Measurements from ENCODE around the genes FAM131A and EHHADH.

- RRBS = no CpG with 5 or more reads among the region's 23 CpGs
Measured at GRCh38 chr3:184183250-184184408, 2.4 kb upstream of the ABCF3 start.

DNA sequence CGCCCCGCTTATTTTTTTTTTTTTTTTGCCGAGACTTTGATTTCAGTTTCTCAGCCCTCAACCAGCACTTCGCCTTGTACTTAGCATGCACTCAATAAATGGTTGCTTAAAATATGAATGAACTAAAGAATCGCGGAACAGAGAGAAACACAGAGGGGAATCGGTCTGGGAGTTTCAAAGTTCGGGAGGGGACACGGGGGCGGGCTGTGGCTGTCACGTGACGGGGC lies 245 bp upstream of the EIF4G1 start:
- RRBS = no CpG with 5 or more reads among the region's 12 CpGs

GRCh38 chr3:184315891-184316240 lies 1.5 kb downstream of the EIF4G1 start:
- RRBS = no CpG with 5 or more reads among the region's 12 CpGs

DNA sequence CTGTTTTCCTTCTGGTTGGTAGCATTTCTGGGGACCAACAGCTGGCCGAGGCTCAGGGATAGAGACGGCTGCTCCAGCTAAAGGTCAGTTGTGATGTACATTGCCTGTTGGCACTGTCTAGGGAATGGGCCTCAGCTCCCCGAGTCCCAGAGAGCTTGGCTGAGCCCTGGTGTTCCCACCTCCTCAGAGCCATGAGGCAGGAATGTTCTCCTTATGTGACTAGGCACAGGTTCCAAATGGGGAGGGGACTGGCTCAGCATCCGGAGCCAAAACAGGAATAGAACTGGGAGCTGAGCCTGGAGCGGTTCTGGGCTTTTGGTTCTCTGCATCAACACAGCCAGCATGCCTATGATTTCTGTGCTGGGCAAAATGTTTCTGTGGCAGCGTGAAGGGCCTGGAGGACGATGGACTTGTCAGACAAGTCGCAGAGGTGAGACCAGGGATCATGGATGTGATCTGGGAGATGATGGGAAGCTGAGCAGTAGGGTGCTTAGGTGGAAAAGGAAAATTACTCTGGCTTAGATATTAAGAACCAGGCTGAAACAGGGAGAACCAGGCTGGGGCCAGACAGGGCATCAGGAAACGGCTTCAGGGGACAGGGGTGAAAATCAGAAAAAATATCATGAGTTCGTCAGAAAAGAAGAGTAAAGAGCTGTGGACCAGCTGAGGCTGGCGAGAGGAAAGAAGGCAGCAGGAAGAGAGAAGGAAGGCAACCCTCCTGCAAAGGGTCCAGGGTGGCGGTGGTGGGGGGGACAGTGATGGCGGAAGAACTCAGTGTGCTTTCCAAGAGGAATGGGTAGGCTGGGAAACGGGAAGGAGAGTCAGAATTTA lies at the start of gene FAM131A:
Gene FAM131A, plus strand, starts transcription at position 312 of the 831 bp plus-strand sequence.
- RRBS = no CpG with 5 or more reads among the region's 14 CpGs

DNA sequence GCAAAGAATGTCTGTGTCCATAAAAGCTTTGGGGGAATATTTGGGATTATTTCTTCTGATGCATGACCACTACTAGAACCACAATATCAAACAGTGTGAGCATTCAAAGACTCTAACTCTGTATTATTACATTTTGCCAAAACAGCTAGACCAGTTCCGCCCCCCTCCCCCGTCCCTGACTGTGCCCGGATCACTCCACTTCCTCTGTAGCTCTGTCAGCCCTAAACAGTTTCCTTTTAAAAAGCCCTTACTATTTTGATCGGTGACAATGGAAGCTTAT lies 36.7 kb upstream of the EPHB3 start:
- RRBS = no CpG with 5 or more reads among the region's 4 CpGs

DNA sequence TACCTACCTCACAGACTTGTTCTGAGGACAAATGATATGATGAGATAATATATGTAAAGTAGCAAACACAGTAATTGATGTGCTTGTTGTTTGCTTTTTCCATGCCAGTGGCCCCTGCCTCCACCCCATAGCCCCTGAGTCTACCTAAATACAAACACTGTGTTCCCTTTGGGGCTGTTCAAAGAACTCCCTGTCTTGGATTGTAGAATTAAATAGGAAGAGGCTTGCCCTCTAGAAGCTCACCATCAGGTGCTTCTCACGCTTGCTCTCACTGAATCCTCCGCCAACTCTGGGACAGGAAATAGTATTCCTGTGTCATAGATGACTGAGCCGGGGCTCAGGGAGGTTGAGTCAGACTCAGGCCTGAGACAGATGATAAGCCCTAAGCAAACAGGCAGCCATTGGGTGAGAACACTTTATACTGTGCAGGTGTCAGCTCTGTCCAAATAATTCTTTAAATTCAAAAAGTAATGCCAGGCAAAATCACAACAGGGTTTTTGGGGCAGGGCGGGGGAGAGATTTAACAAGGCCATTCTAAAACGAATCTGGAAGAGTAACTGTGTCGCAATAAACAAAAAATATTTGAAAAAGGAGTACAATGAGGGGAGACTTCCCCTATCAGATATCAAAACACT lies 58.9 kb downstream of the EPHB3 start:
- RRBS = no CpG with 5 or more reads among the region's 6 CpGs

- RRBS = 19% methylated on average over 1 of the region's 11 CpGs
Measured at GRCh38 chr3:184738131-184738618, 26.3 kb upstream of the MAGEF1 start.

DNA sequence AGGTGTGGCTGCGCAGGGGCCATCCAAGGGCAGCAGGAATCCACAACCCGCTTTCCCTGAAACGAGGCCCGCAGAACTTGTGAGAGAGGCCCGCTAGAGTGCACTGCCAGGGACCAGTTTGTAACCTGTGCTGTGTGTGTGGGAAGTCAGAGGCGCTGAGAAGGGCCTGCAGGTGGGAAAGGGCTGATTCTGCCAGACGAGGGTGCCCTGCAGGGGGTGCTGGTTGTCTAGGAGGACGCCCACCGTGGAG lies 83.3 kb downstream of the C3orf70 start:
- RRBS = no CpG with 5 or more reads among the region's 9 CpGs

- RRBS = 10% methylated on average over 22 of the region's 56 CpGs
Measured at GRCh38 chr3:185253504-185254524, at the start of gene EHHADH. Gene EHHADH, minus strand, starts transcription at chr3:185254049.

DNA sequence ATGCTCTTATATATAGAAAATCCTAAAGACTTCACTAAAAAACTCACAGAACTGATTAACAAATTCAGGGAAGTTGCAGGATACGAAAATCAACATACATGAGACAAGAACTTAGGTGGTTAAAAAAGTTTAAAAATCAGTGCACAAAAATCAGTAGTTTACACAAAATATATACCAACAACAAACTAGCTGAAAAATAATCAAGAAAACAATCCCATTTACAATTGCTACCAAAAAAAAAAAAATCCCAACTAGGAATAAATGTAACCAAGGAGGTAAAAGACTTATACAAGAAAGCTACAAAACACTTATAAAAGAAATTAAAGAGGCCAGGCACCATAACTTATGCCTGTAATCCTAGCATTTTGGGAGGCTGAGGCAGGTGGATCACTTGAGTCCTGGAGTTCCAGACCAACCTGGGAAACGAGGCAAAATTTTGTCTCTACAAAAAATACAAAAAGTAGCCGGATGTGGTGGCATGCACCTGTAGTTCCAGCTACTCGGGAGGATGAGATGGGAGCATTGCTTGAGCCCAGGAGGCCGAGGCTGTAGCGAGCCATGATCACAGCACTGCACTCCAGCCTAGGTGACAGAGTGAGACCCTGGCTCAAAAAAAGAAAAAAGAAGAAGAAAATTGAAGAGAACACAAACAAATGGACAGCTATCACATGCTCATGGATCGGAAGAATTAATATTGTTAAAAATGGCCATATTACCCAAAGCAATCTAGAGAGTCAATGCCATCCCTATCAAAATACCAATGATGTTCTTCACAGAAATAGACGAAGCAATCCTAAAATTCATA lies 25.2 kb downstream of the MAP3K13 start:
- RRBS = no CpG with 5 or more reads among the region's 8 CpGs

DNA sequence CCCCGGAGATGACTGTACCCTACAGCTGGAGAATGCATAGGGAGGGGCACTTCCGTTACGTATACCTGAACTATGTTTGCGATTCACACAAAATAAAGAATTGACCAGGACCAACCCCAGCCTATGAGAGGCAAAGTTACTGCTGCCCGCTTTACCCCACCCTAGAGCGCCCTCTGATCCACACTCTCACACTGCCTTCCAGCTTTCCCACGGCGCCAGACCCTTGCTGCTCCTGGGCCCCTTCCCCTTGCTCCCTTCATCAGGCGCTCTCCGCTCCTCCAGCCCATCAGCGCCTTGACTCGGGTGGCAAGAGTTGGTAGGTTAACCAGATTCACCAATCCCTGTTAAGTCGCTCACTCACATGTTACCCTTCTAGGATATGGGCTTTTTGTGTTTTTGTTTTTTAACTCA lies 96.8 kb downstream of the IGF2BP2 start:
- RRBS = no CpG with 5 or more reads among the region's 13 CpGs

- RRBS = no CpG with 5 or more reads among the region's 6 CpGs
Measured at GRCh38 chr3:185796689-185797592, 27.9 kb downstream of the IGF2BP2 start.

- RRBS = no CpG with 5 or more reads among the region's 5 CpGs
Measured at GRCh38 chr3:185822111-185822768, 2.6 kb downstream of the IGF2BP2 start.

GRCh38 chr3:185918323-185918522 lies 19.6 kb downstream of the TRA2B start:
- RRBS = no CpG with 5 or more reads among the region's 5 CpGs

DNA sequence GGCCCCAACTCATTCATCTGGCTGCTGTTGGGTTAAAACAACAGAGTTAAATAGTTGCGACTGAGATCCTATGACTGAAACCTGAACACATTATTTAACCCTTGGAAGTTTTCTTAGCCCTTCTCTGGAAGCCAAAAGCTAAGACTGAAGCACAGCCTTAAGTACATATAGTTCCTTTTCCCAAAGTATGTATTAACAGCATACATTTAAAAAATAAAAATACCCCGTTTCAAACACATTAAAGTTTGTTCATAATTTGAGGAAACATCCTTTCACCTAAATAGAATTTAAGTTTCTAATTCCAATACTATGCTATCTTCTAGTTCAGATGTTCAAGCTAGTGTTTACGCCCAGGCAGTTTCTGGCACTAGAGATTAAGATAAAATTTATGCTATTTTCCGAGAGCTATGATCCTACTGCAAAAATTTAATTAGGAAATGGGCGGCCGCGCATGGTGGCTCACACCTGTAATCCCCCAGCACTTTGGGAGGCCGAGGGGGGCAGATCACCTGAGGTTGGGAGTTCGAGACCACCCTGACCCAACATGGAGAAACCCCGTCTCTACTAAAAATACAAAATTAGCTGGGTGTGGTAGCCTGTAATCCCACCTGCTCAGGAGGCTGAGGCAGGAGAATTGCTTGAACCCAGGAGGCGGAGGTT lies 15.1 kb downstream of the TRA2B start:
- RRBS = no CpG with 5 or more reads among the region's 11 CpGs

DNA sequence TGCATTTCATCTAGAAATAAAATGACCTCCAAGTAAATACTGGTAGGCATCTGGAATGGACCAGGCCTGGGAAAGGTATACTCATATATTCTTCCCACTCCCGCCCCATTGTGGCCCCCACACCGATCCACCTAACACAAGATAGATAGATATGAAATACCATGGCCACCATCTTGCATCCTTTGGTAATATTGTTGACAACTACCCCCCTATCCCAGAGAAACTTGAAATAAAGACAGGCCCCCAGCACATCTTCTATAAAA lies 30.1 kb downstream of the ETV5 start:
- RRBS = no CpG with 5 or more reads among the region's 2 CpGs

DNA sequence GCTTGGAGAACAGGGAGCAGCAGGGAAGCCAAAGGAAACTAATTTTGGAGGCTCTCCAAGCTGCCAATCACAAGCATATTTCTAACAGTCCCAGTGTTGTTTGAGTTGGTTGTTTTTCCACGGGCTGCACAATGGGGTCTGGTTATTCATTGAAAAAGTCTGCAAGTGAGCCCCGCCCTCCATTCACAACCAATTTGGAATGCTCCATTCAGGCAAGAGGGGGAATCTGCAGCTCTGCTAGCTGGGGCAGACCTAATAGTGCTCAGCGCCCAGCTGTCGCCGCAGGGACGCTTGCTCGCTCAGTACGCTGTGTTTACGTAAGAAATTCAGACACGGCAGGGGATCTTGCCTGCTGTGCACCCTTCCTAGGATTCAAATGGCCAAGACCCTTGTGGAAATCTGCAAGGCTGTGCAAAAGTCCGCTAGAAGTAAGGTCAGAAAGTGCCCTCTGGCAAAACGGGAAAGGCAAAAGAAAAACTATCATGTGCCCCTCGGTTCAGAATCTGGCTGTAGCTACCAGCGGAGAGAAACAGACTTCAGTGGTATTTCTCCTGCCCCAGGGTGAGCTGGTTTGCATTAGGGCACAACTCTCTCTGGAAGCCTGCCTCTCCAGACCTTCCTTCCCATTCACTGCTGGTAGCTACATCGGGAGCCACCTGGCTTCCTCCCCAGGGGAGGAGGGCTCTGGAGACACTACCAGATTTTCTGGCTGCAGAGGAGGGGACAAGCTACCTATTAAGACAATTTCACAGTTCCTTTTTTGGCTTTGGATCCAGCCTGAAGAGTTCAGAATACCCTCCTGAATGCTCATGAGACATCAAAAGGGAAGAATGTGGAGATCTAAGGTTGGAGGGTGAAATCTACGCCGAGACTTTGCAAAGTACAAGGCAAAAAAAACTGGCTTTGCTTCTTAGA lies 10.9 kb downstream of the ETV5 start:
- RRBS = no CpG with 5 or more reads among the region's 17 CpGs

DNA sequence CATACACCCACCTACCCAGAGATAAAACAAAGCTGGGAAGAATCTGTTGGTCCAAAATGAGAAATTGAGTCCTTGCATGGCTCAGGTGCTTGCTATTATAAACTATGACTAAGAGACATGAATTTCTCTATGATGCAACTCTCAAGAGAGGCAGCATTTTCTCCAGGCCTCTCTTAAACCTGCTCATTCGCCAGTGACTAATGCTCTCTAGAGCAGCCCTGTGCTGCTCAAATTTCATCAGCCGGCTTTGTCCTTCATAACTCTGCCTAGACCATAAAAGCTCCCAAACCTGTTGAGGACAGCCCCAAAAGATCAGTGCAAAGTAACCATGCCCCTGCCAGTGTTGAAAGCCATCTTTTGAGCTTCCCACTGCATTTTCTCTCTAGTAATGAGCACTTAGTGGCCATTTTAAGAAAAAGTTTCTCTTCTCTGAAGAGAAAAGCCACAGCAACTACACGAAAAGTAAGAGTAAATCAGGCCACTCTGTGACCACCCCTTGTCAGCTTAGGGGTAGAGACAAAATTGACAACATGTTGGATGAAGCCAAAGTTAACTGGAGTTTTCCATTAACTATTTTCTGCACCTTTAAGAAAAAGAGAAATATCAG lies 4.8 kb downstream of the ETV5 start:
- RRBS = no CpG with 5 or more reads among the region's 3 CpGs

- RRBS = no CpG with 5 or more reads among the region's 11 CpGs
Measured at GRCh38 chr3:186361229-186361503, 868 bp downstream of the DGKG start.

All from GM19240 (cell line).